ENCODE measurements around a stretch of chr10.

DNA sequence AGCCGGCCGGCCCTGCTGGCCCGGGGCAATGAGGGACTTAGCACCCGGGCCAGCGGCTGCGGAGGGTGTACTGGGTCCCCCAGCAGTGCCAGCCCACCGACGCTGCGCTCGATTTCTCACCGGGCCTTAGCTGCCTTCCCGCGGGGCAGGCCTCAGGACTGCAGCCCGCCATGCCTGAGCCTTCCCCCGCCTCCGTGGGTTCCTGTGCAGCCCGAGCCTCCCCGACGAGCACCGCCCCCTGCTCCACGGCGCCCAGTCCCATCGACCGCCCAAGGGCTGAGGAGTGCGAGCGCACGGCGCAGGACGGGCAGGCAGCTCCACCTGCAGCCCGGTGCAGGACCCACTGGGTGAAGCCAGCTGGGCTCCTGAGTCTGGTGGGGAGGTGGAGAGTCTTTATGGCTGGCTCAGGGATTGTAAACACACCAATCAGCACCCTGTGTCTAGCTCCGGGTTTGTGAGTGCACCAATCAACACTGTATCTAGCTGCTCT is 33.7 kb upstream of the ARID5B start:
- RRBS, 2 experiments = no CpG with 5 or more reads among the region's 31 CpGs

DNA sequence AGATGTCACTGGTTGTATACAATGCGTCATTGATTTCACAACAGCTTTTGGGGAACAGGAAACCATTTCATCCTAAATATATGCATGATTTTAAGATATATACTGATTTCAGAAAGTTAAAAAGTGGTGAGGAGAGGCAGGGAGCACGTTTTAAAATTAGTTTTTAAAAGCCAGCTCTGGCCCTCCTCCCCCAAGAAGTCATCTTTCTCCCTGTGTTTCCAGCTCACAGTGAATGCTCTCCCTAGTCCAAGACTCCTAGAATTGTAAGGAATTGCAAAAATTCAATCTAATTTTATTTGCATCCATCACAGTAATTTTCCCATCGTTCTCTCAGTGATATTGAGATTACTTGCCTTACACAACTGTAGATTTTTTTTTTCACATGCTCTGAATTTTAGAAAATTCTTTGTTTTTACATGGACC is 64.7 kb downstream of the ARID5B start:
- RRBS, 2 experiments = no CpG with 5 or more reads among the region's 3 CpGs

DNA sequence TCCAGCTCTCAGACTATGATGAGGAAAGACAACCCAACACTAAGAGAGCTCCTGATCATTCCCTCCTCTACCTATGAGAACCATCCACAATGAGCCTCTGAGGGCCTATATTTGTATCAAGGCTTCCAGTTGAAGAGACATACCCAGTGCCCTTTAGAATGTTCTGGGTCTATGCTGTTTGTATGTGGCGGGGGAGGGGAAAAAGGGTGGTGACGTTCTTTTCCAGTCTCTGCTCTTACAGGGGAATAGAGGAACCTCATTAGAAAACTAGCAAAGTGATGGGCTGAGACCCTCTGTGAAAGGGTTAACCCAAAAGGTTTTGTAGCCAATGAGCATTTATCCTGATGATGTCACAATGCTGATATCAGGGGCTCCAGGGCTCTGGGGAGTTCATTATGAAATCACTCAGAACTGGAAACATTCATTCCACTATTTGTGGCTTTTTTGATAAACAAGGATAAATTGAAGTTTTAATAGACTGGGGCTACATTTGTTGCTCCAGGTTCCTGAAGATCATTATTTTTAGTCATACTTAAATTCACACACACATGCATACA is 71.6 kb downstream of the ARID5B start:
- RRBS, 2 experiments = no CpG with 5 or more reads among the region's 2 CpGs

- RRBS, 2 experiments = no CpG with 5 or more reads among the region's 4 CpGs
These were observed 90.6 kb downstream of the ARID5B start for GRCh38 chr10:61992069-61992544.

DNA sequence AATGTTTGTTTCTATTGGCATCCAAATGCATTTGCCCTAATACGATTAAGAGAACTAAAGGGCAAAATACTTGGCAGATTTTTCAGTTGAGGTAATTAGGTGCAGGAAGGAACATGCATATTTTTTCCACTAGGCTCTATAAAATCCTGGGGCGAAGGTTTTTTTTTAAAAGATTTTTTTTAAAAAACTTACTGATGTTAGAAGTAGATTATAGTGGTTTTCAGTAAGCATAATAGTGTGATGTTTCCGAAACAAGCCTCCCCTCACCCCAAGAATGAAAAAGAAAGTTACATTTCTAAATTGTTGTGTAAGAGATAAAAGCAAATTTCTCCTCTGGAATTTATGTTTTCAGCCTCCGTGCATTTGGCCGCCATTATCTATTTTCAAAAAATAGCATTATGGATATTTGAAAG is 92.6 kb downstream of the ARID5B start:
- RRBS, 2 experiments = no CpG with 5 or more reads among the region's 5 CpGs

GRCh38 chr10:61994498-61994884 is 93.0 kb downstream of the ARID5B start:
- RRBS, 2 experiments = no CpG with 5 or more reads among the region's 4 CpGs

DNA sequence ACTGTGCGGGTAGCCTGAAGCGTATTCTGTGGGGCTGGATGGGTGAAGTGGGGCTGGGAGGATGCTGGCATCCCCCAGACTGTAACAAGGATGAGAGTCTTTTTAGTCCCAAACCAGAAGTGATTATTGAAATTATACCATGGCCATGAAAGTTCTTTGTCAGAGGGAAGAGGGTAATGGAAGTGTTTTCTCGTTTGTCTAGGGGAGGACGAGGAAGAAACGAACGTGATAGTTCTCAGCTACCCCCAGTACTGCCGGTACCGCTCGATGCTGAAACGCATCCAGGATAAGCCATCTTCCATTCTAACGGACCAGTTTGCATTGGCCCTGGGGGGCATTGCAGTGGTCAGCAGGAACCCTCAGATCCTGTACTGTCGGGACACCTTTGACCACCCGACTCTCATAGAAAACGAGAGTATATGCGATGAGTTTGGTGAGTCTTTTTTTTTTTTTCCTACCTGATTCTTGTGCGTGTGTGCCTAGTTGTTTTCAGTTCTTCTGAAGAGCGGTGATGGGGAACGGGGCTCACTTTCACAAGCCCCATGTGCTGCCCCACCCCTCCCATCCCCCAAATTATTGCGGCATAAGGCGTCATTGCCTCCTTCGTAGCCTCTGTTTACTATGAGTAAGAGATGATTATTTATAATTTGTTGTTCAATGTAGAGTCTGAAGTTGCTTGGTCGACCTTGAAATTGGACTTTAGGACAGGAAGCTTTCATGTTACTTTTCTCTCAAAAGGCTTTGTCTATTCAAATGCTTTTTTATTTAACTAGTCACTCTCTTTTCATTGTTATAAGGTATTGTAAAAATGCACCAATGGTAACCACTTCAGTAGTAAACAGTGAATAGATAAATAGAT is 98.6 kb downstream of the ARID5B start:
- RRBS, 2 experiments = no CpG with 5 or more reads among the region's 22 CpGs

DNA sequence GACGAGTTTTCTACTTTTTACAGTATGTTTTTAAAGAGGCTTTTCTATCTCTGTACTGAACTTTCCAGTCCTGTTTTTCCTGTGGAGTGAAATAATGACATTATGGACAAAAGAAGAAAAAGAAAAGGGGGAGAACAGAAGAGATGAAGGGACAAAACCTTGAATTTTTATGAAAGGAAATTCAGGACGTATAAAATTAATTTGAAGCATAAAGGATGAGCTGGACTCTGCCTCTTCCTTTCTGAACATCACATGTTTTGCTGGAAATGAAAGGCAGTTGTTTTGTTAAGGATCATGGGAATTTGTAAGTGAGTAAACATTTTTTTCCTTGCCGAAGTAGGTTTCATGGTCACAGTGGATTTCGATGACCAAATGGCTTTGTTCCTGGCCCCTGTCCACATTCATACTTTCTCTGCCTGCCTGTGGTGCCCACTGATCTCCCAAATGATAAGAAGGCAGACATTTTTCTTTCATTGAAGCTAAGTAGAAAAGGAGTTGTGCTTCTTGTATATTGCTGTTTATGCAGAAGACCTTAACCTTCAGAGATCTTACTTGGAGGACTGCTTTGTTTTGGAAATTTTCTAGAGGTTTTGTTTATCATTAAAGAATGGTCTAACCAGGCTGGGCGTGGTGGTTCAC is 104.2 kb downstream of the ARID5B start:
- RRBS, 2 experiments = no CpG with 5 or more reads among the region's 5 CpGs

- RRBS, 2 experiments = no CpG with 5 or more reads among the region's 4 CpGs
These were observed 110.0 kb downstream of the ARID5B start for GRCh38 chr10:62011542-62011874.

GRCh38 chr10:62045116-62045410 is 143.6 kb downstream of the ARID5B start:
- RRBS, 2 experiments = no CpG with 5 or more reads among the region's 2 CpGs

GRCh38 chr10:62047770-62048421 is 146.4 kb downstream of the ARID5B start:
- RRBS, 2 experiments = no CpG with 5 or more reads among the region's 4 CpGs

DNA sequence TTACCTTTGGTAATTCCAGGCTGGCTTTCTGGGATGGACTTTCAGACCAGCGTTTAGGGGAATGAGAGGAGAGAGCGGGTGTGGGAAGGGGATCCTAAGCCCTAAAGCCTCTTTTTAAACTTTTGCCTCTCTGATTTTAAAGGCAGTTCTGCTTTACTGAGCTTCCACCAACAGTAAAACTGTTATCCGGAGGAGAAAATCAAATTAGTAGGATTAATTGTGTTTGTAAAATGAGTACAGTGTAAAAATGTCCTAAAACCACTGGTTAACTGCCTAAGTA is 148.0 kb downstream of the ARID5B start:
- RRBS, 2 experiments = no CpG with 5 or more reads among the region's 3 CpGs

- RRBS, 2 experiments = no CpG with 5 or more reads among the region's 5 CpGs
These were observed 150.7 kb downstream of the ARID5B start for GRCh38 chr10:62052042-62052717.

DNA sequence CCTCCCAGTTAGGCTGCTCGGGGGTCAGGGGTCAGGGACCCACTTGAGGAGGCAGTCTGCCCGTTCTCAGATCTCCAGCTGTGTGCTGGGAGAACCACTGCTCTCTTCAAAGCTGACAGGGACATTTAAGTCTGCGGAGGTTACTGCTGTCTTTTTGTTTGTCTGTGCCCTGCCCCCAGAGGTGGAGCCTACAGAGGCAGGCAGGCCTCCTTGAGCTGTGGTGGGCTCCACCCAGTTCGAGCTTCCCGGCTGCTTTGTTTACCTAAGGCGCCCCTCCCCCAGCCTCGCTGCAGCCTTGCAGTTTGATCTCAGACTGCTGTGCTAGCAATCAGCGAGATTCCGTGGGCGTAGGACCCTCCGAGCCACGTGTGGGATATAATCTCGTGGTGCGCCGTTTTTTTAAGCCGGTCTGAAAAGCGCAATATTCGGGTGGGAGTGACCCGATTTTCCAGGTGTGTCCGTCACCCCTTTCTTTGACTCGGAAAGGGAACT is 196.4 kb upstream of the ADO start:
- RRBS, 2 experiments = no CpG with 5 or more reads among the region's 21 CpGs

DNA sequence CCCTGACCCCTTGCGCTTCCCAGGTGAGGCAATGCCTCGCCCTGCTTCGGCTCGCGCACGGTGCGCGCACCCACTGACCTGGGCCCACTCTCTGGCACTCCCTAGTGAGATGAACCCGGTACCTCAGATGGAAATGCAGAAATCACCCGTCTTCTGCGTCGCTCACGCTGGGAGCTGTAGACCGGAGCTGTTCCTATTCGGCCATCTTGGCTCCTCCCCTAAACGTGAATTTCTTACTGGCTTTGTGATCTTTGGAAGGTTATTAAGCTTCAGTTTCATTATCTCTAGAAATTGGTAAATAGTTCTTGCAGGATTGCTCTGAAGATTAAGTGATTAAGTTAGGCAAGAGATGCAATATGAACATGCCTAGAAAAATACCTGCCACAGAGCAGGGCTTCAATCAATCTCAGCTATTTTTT is 196.0 kb upstream of the ADO start:
- RRBS, 2 experiments = no CpG with 5 or more reads among the region's 16 CpGs

DNA sequence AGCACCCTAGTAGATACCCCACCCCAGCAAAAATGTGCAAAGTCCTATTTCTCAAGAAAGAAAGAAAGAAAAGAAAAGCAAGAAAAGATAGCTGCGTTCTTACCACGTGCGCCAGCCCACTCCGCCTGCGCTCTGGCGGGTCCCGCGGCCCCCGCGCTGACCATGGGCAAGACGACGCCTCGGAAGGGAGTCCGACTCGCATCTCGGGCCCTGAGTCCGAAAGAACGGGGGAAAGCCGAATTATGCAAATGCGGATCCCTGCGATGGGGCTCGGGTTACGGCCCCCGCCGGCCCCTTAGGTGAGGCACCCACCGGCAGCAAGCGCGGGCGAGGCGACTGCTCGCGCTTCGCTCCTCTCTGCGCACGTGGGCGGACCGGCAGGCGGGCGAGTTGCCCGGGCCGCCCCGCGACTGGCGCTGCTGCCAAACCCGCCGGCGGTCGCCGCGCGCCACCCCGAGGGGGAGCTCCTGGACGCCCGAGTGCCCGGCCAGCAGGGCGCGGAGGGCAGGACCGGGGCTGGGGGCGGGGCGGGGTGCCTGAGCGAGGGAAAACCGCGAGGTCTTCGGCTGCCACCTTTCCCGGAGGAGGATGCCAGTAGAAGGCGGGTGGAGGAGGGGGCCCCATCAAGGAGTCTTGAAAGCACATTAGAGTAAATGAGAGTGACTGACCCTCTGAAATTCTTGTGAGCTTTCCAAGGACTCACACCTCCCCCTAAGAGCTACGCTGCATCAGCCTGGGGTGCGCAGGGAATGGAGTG is 2.5 kb upstream of the EGR2 start:
- RRBS, 2 experiments = 4 to 10% methylated on average over 36 of the region's 68 CpGs

- RRBS, 2 experiments = no CpG with 5 or more reads among the region's 1 CpG
These were observed 20.3 kb downstream of the NRBF2 start for GRCh38 chr10:63153245-63154014.

DNA sequence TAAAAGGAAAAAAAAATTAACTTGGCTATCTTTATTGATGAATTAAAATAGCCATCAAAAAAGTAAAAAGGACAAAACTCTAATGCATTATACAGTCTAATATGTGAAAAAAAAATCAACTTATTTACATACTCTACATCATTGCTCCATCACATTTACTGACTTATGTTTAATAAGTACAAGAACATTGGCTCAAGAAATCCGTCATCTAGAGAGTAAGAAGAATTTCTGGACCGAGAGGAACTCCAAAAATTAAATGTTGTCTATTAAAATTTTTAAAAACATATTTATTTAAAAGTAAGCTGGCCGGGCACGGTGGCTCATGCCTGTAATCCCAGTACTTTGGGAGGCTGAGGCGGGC is 68.2 kb downstream of the NRBF2 start:
- RRBS, 2 experiments = no CpG with 5 or more reads among the region's 5 CpGs

GRCh38 chr10:63243923-63244615 is 110.9 kb downstream of the NRBF2 start:
- RRBS, 2 experiments = no CpG with 5 or more reads among the region's 4 CpGs

- RRBS, 2 experiments = no CpG with 5 or more reads among the region's 8 CpGs
These were observed 27.2 kb downstream of the JMJD1C start for GRCh38 chr10:63438217-63439329.